Gastrocnemius medialis (tissue), 3 donors: Measurements from ENCODE around the gene SEMA6B.

DNA sequence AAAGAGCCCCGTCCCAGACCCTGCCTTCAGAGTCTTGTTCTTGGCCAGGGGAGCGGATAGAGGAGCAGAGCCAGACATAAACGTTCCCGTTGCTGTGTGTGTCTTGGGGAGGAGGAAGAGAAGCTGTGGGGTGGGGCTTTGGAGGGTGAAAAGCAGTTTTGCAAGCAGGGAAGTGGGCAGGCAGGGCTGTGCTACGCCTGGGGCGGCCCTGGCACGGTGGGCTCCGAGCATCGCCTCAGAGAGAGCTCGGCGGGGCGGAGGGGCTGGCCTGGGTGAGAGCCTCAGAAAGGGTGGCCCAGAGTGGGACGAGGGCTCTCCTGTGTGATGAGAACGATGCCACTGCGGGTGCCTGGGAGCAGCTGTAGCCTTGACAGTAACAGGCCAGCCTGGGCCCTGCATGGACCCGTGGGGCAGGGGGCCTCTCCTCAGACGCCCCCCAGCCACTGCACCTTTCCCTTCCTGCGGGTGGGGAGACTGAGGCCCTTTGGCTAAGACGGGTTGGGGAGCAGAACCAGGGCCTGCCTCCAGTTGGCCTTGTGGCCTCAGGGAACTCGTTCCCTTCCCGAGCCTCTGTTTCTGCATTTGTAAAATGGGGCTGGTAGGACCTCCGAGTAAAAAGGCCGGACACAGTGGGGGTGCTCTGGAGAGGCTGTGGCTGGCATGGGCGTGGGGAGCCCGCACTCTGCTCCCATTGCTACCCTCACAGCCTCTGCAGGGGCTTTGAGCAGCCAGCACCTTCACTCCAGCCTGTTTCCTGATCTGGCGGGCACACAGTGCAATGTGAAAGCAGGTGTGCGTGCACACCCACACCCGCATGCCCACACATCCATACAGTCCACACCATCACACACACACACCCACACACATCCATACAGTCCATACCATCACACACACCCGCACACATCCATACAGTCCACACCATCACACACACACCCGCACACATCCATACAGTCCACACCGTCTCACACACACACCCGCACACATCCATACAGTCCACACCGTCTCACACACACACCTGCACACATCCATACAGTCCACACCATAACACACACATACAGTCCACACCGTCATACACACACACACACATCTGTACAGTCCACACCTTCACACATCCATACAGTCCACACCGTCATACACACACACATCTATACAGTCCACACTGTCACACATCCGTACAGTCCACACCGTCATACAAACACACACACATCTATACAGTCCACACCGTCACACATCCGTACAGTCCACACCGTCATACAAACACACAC is 27.8 kb downstream of the PIAS4 start:
- PRO-cap: no peak
- RAMPAGE, long total RNA, 3 experiments: no peak in any of the 3 experiments

GRCh38 chr19:4048085-4048588 is 18.6 kb downstream of the ZBTB7A start:
- PRO-cap: no peak
- RAMPAGE, long total RNA, 3 experiments: no peak in any of the 3 experiments

DNA sequence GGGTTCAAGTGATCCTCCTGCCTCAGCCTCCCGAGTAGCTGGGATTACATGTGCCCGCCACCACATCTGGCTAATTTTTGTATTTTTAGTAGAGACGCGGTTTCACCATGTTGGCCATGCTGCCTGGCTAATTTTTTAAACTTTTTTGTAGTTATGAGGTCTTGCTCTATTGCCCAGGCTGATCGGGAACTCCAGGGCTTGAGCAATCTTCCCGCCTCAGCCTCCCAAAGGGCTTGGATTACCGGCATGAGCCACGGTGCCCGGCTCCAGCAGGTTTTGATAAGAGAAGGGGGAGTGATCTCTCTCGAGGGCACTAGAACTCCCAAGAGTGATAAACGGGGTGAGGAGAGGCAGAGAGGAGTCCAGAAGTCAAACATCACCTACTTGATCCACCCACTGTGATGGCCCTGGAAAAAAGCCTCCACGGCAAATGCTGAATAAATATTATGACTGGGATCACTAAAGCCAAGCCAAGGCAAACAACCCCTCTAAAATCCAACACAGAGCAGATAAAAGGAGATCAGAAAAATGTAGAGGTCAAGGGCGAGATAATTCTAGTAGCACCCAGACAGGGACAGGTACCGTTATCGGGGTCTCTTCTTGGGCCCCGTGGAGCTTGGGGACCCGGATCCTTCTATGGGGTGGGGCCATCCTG is 4.0 kb upstream of the CREB3L3 start:
- PRO-cap: no peak
- RAMPAGE, long total RNA, 3 experiments: no peak in any of the 3 experiments

DNA sequence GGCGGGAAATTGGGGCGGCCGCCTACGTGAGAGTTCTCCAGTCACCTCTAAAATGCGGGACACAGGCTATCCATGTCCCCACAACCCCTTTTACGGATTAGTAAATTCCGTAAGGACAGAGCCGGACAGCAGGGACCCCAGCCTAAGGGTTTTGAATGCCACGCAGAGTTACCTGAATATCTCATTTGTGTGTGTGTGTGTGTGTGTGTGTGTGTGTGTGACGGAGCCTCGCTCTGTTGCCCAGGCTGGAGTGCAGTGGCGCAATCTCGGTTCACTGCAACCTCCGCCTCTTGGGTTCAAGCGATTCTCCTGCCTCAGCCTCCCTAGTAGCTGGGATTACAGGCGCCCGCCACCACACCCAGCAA is 273 bp downstream of the ANKRD24 start:
- PRO-cap: no peak
- RAMPAGE, long total RNA, 3 experiments: no peak in any of the 3 experiments

DNA sequence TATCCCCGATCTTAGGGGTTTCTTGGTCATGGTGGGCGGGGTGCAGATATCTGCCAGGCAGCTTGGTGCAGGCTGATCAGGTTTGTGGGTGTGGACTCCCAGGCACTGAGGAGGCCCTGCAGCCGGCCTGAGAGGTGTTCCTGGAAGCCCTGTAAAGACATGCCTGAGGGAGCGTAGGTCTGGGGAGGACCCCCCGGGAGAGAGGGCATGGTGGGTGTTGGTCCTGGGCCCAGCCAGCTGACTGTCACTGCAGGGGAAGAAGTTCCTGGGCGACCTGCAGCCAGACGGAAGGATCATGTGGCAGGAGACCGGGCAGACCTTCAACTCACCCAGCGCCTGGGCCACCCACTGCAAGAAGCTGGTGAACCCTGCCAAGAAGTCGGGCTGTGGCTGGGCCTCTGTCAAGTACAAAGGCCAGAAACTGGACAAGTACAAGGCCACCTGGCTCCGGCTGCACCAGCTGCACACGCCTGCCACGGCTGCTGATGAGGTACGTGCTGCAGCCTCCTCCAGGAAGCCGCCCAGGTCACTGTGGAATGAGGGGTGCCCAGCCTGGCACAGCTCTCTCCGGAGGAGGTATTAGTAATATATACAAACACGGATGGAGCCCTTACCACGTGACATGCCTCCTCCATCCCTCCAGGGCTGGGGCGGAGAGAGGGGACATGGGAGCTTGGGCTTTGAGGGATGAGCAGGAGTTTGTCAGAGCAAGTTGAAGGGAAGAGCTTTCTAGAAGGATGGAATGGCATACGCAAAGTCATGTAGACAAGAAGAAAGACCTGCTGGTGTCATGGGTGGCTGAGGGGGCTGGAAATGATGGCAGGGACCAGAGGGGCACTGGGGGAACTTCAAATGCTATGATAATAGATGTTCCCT is 2.4 kb downstream of the MPND start:
- PRO-cap: no peak
- RAMPAGE, long total RNA, 3 experiments: no peak in any of the 3 experiments

GRCh38 chr19:4368969-4369864 is 25.9 kb downstream of the MPND start:
- PRO-cap: bidirectional peak, plus-strand start at chr19:4369456, minus-strand start at chr19:4369338
- RAMPAGE, long total RNA, 3 experiments: no peak in any of the 3 experiments

- PRO-cap: no peak
- RAMPAGE, long total RNA, 3 experiments: no peak in any of the 3 experiments
Measured at GRCh38 chr19:4369888-4370356, 26.6 kb downstream of the MPND start.

DNA sequence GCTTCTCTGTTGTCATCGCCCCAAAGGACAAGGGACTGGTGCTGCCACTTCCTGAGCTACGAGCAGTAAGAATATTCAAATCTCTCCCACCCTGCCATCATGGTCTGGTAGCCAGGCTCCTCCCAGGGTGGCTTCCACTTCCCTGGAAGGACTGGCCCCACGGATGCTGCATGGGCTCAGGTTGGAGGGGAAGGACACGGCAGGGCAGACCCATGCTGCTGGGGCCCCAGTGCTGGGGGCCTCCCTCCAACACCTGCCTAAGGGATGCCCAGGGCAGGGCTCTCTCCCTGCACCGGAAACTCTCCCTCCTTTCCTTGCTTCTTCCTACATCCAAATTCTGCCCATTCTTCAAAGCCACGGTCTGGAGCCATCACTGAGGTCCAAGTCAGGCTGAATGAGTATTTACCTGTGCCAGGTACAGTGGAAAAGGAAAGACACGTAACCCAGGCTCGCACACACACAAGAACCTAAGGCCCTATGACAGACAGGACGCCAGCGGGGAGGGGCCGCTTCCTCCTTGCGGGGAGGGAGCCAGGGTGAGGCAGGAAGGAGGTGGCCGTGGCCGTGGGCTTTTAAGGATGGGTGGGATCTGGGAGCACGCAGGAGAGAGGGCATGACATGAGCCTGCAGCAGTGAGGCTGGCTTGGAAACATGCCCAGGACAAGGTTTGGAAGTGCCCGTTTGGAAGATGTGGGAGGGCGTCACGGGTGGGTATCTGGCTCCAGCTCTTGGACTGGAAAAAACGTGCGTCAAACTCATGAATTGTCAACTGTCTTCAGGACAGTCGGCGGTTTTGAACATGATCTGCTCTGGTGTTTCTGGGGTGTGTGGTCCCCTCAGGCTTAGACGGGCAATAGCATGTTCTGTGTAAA is 20.2 kb downstream of the SH3GL1 start:
- PRO-cap: unidirectional peak, plus-strand start at position 758 of the sequence
- RAMPAGE, long total RNA, 3 experiments: no peak in any of the 3 experiments

GRCh38 chr19:4390442-4391337 is 9.7 kb downstream of the SH3GL1 start:
- PRO-cap: no peak
- RAMPAGE, long total RNA, 3 experiments: no peak in any of the 3 experiments

GRCh38 chr19:4433094-4433703 is 24.4 kb downstream of the UBXN6 start:
- PRO-cap: no peak
- RAMPAGE, long total RNA, 3 experiments: no peak in any of the 3 experiments

GRCh38 chr19:4447268-4447724 is 10.3 kb downstream of the UBXN6 start:
- PRO-cap: no peak
- RAMPAGE, long total RNA, 3 experiments: no peak in any of the 3 experiments

DNA sequence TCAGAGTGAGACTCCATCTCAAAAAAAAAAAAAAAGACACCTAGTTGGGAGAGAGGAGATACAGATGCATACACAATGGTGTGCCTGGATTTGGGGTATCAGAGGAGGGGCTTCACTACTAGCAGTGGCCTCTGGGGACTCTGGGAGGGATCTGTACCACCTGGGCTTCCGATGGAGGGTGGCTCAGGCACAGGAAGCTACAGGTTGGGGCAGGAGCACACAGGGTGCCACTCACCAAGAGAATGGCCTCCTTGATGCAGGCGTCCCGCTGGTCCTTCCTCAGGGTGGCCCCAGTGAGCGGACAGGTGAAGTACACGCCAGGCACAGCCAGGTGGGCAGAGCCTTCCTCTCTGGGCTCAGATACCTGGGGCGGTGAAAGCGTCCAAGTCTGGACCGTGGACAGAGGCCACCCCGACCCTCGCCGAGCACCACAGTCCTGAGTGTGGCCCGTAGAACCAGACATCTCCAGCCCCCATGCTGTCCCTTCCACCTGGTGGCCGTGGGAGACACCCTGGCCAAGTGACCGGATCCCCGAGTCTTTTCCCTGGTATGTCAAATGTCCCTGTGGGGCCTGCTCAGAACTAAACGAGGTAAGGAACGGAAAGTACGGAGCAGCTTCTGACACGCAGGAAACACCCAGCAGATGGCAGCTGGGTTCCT is 5.3 kb downstream of the UBXN6 start:
- PRO-cap: no peak
- RAMPAGE, long total RNA, 3 experiments: no peak in any of the 3 experiments

GRCh38 chr19:4453234-4454364 is 4.0 kb downstream of the UBXN6 start:
- PRO-cap: no peak
- RAMPAGE, long total RNA, 3 experiments: start-site peak on the minus strand in 1 of 3 experiments, at chr19:4453463-4454065 at its widest, 25 reads per replicate

GRCh38 chr19:4502343-4502836 is 15.9 kb downstream of the PLIN4 start:
- PRO-cap: no peak
- RAMPAGE, long total RNA, 3 experiments: start-site peak on the minus strand in 2 of 3 experiments, at chr19:4502406-4502800 at its widest, 18 to 47 reads per replicate

- PRO-cap: bidirectional peak, plus-strand start at chr19:4559898, minus-strand start at chr19:4559808
- RAMPAGE, long total RNA, 3 experiments: start-site peak on the minus strand in 3 of 3 experiments, at chr19:4559675-4559759 at its widest, 8 to 19 reads per replicate
Measured at GRCh38 chr19:4559171-4560029, at the start of gene SEMA6B. Gene SEMA6B (minus strand): TSS chr19:4559684.

GRCh38 chr19:4580104-4580841 is 20.8 kb upstream of the SEMA6B start:
- PRO-cap: no peak
- RAMPAGE, long total RNA, 3 experiments: no peak in any of the 3 experiments

GRCh38 chr19:4678634-4679595 is 8.8 kb upstream of the MYDGF start:
- PRO-cap: no peak
- RAMPAGE, long total RNA, 3 experiments: no peak in any of the 3 experiments

DNA sequence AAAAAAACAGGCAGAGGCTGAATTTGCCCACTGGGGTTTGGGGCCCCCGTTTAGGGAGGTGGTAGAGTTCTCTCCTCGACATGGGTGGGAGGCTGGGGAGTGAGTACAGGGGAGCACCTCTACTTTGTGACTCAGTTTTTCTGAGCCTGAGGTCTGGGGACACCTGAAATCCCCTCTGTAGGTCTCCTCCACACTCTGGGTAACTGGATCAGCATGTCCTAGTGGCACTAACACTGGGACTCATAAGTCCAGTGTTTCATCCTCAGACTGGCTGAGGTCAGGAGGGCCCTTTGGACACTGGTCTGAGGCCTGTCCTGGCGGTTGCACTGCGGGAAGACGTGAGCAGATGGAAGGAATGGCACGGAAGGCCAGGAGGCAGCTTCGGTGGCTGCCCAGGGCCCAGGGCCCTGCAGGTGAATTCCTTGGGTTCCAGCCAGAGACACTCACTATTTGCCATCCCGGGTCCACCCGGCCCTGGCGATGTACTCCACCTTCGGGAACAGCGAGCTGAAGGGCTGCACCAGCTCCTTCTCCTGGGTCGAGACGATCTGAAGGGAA is 26.5 kb downstream of the DPP9 start:
- PRO-cap: bidirectional peak, plus-strand start at position 274 of the sequence, minus-strand start at position 205 of the sequence
- RAMPAGE, long total RNA, 3 experiments: no peak in any of the 3 experiments

DNA sequence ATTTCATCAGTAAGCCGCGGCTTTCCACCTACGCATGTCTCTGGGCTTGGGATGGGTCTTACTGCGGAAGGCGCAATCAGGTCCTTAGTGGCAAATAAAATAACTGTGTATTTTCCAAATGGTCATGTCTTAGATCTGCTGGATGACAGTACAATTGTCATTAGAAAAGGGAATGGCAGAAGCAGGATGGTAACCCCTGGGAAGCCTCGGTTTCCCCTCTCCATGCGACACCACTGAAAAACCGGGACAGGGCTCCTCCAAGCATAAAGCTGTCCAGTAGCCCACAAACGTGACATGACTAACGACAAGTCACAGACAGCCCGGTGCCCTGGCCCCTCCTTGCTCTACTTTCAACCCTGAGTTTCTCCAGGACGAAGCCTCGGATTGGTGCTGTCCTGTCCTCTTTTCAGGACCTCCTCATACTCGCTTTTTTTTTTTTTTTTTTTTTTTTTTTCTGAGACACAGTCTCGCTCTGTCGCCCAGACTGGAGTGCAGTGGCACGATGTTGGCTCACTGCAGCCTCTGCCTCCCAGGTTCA is 16.4 kb downstream of the DPP9 start:
- PRO-cap: bidirectional peak, plus-strand start at position 359 of the sequence, minus-strand start at position 278 of the sequence
- RAMPAGE, long total RNA, 3 experiments: no peak in any of the 3 experiments

DNA sequence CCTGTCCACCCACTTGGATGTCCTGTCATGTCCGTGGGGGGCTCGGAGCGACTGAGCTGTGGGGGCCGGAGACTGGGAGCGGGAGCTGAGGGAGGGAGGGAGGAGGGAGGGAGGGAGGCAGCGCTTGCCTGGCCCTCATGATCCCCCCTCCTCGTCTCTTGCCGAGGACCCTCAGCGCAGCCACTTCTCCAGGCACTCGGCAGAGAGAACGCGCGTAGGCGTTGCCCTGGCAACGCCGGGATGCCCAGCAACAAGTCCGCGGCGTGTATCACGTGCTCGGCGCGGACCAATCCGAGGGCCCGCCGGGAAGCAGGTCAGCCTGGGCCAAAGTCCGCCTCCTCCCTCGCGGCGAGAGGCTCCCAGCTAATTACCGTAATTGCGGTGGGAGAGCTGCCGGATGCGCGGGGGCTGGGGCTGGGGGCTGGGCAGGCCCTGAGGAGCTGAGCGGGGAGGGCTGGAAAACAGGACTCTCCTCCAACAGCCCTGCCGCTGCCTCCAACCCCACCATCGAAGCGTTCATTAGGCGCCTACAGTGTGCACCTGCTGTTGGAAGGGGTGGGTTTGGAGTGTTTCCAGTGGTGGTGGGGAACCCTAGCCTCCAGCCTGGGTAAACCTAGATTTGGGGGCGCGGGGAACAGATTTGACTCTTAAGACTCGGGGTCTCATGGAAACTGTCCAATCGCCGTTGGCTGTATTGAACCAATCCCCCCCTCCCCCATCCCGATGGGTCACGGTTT is 31.7 kb upstream of the FEM1A start:
- PRO-cap: no peak
- RAMPAGE, long total RNA, 3 experiments: no peak in any of the 3 experiments